ENCODE results near the genes MCHR2, ASCC3 and GRIK2.

DNA sequence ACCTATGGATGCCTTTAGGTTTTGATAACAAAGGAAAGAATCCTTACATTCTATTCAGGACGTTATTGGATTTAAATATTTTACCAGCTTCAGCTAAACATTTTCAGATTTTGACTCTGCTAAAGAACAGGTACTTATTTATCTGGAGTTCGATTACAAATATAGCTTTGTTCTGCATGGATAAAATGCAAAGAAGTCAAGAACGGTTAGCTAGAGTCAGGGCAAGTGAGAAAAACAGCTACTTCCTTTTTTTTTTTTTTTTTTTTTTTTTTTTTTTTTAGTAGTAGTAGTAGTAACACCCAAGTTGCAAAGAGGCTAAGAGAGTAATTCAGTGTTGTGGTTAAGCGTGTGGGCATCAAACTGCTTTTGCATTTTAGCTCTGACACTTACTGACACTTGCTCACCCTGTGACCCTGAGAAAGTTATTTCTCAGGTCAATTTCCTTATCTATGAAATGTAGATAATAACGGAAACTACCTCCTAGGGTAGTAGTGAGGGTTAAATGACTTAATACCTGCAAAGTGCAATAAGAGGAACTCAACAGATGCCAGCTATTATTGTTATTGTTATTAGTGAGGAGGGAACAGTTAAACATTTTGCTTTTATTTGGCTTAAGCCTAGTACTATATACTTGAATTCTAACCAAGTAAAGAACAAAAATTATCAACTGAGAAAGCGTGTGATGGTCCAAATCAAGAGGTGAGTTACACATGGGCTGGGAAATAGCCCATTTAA, 86.6 kb upstream of the BACH2 start:
- RRBS: no CpG with 5 or more reads among the region's 6 CpGs

DNA sequence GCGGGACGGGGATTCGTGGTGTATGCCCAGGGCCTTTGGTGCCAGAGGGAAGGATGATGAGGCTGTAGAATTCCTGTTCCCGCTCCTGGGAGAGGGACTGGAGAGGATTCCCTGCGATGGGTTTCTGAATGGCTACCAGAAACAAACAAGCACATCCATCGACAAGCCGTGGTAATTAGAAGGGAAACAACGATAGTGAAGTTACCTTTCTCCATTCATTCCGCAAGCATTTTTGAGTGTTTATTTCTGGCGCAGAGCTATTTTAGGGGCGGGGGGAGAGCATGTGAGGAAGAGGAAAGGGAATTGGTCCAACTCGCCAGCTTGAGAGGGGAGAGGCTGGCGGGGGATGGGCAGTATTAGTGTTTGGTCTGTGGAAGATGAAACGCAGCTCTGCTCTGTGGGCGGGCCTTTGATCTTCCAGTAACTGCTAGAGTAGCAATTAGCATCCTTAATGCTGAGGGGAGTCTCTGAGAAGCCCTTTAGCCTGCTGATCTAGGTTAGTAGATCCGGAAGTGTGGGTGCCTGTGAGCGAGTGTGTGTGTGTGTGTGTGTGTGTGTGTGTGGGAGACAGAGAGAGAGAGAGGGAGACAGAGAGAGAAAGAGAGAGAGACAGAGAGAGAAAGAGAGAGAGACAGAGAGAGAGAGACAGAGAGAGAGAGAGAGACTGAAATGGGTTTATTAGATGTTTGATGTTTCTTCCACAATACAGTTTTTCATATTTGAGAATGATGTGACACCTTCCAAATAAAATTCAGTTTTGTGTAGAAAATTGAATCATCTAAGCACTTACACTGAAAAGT, 117.2 kb upstream of the BACH2 start:
- RRBS: no CpG with 5 or more reads among the region's 17 CpGs

DNA sequence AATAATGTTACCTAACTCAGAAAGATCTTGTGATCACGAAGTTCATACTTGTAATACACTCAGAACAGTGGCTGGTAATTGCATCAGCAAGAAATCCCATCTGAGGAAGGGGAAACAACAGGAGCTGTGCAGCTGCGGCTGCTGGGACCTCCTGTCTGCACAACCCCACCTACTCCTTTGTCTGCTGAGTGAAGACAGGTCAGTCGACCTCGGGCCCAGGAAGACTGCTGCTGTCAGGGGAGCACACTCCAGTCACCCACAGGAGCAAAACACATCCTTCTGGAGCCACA, 90.3 kb downstream of the MAP3K7 start:
- RRBS: no CpG with 5 or more reads among the region's 4 CpGs

GRCh38 chr6:93994981-93995361, 575.6 kb upstream of the EPHA7 start:
- RRBS: no CpG with 5 or more reads among the region's 1 CpG

DNA sequence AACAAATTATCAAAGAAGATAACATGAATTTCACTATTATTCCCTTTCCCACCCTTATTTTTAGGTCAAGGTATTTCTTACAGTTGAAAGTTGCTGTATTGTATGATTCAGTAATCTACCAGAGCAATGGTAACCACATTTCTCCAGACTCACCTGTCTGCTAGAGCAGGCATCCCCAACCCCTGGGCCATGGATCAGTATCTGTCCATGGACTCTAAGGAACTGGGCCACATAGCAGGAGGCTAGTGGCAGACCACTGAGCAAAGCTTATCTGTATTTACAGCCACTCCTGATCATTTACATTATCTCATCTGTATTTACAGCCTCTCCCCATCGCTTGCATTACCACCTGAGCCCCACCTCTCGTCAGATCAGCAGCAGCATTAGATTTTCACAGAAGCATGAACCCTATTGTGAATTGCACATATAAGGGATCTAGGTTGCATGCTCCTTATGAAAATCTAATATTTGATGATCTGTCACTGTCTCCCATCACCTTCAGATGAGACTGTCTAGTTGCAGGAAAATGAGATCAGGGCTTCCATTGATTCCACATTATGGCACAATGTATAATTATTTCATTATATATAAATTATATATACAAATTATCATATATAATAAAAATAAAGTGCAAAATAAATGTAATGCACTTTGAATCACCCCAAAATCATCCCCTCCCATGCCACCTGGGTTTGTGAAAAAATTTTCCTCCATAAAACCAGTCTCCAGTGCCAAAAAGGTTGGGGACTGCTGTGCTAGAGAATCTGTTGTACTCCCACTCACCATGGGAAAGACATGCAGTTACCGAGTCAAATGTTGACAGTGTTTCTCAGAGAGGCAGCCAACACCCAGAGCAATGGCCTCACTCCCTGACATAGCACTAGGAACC, 60.2 kb upstream of the MANEA start:
- RRBS: no CpG with 5 or more reads among the region's 3 CpGs

DNA sequence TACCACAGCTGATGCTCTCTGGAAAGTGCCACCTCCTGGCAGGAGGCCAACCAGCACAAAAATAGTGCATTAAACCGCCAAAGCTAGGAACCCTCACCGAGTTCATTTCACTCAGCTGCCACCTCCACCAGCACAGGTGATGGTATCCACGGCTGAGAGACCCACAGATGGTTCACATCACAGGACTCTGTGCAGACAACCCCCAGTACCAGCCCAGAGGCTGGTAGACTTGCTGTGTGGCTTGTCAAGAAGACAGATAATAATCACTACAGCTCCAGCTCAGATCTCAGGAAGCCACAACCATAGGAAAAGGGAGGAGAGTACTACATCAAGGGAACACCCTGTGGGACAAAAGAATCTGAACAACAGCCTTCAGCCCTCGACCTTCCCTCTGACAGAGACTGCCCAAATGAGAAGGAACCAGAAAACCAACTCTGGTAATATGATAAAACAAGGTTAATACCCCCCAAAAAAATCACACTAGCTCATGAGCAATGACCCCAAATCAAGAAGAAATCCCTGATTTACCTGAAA, 131.7 kb downstream of the FHL5 start:
- RRBS: no CpG with 5 or more reads among the region's 4 CpGs

DNA sequence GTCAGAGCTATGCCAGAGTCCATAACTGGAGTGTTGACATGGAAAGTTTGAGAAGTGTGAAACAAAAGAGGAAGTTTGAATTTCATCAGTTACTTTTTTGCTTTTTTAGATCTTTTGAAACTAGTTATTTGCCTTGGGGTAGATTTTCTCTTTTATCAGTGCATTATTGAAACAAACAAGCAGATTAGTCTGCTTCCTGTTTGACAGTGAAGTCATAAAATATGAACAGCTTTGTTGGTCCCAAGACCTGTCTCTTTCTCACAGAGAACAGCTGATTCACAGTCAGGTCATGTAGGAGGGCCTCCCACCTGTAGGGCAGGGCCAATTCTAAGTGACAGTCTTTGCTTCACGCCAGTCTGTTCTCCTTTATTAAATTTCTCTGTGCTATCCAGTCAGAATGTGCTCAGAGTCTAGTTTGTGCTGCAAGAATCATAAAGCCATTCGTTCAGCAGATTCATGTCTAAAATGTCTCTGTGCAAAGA, 125.2 kb downstream of the KLHL32 start:
- RRBS: no CpG with 5 or more reads among the region's 2 CpGs

GRCh38 chr6:99410621-99411049, 14.5 kb downstream of the PNISR start:
- RRBS: no CpG with 5 or more reads among the region's 4 CpGs

- RRBS: no CpG with 5 or more reads among the region's 10 CpGs
Observed at GRCh38 chr6:99426329-99426816, 1.3 kb upstream of the PNISR start.

DNA sequence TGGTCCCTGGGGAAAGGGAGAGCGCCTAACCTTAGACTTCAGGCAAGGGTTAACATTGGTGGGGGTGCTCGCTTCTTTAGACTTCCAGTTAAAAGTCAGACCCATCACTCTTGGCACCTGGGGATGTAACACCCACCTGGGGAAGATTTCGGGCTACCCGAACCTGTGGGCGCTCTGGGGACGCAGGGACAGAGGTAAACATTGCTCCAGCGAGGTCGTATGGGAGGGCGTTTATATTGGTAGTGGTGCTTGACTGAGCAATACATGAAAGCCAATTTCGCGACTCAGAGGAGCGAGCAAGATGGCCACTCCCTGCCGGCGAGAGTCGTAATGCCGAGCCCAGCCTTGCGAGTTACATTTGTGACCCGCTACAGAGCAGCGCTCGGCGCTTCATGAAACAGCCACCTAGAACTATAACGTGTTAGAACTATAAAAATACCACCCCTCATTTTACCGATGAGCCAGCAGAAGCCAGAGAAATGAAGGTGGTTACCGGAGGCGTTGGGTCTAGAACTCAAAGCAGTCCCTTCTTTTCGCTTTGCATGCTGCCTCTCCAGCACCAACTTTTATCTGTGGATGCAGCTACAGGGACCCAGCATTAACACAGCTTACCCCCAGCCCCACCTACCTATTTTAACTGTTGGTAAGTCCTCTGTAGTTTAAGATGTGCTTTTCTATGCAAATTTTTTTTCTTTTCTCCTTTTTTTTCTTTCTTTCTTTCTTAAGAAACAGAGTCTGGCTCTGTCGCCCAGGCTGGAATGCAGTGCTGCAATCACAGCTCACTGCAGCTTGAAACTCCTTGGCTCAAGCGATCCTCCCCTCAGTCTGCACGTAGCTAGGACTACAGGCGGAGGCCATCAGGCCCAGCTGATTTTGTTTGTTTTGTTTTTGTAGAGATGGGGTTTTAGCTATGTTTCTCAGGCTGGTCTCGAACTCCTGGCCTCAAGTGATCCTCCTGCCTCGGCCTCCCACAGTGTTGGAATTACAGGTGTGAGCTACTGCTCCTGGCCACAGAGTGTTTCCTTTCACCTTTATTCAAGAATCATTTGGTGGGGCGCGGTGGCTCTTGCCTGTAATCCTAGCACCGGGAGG, 655 bp downstream of the TSTD3 start:
- RRBS: no CpG with 5 or more reads among the region's 35 CpGs

GRCh38 chr6:99618380-99618957, 11.8 kb downstream of the PRDM13 start:
- RRBS: 5% methylated on average over 7 of the region's 40 CpGs

DNA sequence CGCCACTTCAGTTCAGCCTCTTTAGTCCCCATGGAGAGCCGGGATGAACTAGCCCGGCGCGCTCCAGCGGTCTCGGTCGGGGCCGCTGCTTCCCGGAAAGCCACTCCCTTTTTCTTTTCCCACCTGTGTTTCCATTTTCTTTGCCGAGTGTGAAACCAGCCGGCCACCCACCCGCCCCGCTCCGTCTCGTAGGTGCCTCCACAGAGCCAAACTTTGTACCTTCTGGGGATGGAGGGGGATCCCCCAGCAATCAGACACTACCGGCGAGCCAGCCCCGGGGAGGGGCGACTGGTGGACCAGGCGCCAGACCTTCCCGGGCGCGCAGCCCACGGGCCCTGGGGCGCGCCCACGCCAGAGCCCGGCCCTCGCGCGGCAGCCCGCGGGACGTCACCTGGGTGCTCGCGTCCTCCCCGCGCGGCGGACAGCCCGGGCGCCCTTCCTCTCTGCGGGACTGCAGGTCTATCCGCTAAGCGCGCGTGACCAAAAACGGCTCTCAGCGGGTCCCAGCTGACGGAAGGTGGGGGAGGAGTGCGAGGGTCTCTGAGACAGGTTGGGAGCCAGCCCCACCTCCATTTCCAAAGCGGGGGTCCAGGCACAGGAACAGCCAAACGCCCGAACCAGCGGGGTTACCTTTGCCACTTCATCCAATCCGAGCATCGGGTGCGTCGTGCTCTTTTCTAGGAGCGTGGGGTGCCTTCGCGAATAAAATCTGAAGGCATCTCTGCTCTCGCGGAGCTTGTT, at the start of gene MCHR2:
Gene MCHR2 (minus strand): TSS at position 679 of the 741 bp plus-strand sequence.
- RRBS: 2% methylated on average over 34 of the region's 65 CpGs

GRCh38 chr6:100487944-100488295, 23.2 kb upstream of the SIM1 start:
- RRBS: no CpG with 5 or more reads among the region's 4 CpGs

DNA sequence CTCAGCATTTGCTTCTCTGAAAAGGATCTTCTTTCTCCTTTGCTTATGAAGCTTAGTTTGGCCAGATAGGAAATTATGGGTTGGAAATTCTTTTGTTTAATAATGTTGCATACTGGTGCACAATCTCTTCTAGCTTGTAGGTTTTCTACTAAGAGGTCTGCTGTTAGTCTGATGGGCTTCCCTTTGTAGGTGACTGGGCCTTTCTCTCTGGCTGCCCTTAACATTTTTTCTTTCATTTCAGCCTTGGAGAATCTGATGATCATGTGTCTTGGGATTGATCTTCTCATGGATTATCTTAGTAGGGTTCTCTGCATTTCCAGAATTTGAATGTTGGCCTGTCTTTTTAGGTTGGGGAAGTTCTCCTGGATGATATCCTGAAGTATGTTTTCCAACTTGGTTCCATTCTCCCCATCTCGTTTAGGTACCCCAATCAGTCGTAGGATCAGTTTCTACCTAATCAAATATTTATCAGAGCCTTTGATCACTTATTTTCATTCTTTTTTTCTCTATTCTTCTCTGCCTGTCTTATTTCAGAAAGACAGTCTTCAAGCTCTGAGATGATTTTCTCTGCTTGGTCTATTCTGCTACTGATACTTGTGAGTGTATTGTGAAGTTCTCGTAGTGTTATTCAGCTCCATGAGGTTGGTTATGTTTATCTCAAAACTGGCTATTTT, 139.9 kb downstream of the ASCC3 start:
- RRBS: no CpG with 5 or more reads among the region's 3 CpGs

DNA sequence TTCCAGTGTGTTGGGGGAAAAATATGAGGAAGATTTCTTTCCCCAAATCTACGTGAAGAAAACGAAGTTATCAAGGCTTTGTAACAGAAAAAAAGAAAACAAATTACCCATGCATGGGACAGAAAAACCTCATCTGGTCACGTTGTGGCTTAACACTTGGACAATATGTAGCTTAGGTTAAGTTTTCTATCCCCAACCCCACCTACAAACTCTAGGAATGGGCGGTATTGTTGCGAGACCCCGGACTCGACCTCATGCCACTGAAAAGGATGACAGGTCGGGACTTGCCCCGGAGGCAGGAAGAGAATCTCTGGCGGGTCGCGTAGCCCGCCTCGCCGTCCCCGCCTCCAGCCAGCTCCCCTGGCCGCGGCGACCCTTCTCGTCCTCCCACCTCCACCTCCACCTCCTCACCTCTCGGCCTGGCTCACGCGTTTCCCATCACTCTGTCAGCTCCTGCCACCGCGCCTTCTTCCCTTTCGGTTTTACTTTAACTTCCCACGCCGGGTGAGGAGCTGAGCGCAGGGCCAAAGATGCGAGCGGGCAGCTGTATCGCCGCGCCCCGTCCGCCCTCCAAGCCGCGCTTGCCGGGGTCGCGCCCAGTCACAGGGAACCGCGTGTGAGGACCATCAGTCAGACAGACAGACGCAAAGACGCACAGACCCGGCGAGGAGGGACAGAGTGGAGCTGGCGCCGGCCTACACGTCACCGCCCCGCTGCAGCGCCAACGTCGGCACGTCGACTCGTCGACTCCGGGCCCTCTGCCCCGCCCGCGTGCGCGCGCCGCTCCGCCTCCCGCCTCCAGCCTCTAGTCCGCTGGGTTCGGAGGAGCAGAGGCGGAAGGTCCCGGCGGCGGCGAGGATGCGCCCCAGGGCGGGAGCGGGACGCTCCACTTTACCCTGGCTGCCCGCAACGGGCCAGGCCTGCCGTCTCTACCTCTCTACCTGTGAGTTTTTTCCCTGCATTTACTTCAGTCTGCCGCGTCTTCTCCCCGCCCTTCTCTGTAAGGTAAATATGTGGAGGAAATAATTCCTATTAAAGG, at the start of gene ASCC3:
Gene ASCC3 (minus strand): TSS at position 680 of the 1,039 bp plus-strand sequence.
- RRBS: 1% methylated on average over 31 of the region's 86 CpGs

DNA sequence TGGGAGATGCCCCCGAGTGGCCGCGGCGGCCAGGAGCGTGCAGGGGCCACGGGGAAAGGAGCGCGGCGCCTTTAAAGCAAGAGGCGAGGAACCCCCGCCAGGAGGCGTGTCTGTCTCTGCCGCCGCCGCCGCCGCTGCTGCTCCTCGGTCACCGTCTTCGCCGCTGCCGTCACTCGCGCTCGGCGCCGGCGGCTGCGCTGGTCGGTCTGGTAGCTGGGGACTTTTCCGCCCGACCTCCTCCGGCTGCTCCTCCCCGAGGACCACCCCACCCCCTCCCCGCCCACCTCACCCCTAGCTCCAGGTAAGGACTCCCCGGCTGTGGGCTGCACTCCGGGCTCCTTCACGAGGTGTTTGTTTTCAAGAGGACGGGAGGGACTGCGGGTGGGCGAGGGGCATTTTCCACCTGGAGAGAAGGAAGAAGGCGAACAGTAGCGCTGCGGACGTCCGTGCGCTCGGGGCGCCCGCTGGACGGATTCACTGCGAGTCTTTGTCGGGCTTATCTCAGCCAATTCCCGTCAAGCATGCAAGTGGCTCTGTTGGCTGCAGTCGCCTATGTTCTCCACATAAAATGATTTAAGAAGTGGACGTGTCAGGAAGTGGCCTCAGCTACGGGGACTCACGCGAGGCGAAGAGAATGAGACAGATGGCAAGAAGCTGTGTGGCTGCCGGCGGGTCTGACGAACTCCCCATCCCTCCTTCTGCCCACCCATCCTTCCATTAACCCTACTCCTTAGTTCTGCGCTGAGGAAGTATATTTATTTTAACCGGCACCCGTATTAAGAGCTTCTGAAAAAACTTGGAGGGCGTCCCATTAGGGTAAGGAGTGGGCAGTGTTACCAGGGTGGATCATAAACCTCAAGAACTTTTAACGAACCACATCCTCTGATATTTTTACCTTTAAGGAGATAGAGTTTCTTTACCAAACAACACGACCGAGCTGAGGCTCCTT, at the start of gene GRIK2:
Gene GRIK2 (plus strand): TSS at position 172 of the 949 bp plus-strand sequence.
- RRBS: 1% methylated on average over 11 of the region's 70 CpGs

DNA sequence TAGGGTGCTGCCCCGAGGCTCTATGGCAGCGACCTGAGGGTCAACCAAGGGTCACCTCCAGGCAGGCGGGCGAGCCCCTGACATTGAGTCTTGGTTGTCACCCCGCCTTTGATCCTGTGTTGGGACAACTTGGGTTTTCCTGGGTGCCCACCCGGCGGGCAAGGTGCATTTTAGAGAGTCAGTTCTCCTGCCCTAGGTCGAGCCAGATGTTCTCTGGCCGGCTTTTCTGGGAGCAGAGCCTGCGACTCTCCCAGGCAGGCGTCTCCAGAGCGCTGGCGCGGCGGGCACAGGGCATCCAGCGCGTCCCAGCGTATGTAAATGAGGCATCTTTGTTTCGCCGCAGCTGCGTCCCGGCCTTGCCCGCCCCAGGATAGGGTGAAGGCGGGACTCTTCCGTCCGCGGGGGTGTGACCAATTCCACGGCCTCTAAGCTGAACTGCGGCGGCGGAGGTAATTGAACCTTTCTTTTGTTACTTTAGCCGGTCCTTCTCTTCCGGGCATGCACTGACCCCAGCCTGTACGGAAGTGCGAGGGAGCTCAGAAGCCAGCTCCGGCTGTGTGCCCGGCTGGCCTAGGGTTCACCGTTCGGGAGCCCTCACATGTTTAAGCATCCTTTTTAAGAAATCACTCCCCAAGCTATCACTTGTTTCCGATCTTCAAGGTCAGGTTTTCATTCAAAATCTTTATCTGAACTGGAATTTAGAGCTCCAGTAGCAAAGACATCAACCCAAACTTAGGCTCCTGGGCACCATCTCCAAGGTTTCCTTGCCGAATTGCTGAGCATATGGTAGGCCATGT, 9.2 kb downstream of the GRIK2 start:
- RRBS: 5% methylated on average over 8 of the region's 41 CpGs

DNA sequence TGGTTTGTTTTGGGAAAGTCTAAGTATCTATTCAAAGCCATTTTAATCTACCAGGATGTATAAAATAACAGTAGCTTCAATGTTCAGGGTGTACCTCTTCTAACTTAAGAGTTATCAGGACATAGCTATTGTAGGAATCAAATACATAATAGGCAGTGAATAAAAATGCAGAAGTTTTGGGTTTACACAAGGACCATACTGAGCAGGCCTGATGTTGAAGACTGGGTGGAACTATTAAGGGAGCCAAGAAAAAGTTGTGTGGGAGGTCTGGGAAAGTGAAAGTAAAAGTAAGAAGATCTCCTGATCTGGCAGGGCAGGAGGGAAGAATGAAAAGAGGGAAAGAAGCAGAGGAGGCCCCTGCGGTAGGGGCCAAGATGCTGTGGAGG, 1184.0 kb downstream of the HACE1 start:
- RRBS: no CpG with 5 or more reads among the region's 1 CpG

- RRBS: 3% methylated on average over 30 of the region's 76 CpGs
Observed at GRCh38 chr6:104940070-104940793, 16.7 kb upstream of the LIN28B start.

DNA sequence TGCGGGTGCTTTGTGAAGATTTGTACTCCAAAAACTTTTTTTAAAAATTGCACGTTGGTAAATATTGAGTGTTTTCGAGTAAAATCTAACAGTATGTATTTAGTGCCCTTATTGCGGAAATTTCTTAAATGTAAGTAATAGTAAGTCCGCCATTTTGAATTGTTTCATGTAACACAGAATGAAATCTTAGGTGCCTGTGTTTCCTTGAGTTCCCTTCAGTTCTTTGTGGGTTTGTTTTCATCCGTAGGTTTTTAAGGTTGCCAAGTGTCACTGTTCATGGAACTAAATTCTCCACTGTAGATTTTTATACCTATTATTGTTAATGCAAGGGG, 15.1 kb upstream of the LIN28B start:
- RRBS: no CpG with 5 or more reads among the region's 6 CpGs